GM19239 (cell line): ENCODE results near the genes SETD1A, PRSS8 and PRSS36.

GRCh38 chr16:30925526-30926071, 2.2 kb downstream of the FBXL19 start:
- RRBS, result 98% methylated on average over 12 of the region's 27 CpGs

DNA sequence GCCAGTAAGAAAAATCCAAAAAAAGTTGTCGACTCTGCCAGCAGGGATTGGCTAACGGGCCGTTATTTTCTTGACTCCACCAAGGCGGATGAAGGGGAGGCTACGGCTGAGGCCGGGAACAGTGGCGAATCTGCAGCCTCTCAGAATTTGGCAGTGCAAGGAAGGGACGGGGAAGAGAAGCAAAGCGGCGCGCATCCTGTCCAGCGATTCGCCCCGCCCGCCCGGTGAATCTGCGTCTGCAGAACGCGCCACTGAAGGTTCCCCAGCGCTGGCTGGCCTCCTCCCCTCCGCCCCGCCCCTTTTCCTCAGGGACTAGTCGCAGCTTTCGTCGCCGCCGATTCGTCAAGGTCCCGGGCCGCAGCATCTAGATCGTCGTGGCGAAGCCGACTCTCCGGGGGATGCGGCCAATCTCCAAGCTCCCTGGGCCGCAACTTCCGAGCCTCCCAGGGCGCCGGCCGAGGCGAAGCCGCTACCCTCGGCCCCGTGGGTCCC, at the start of gene SETD1A:
Gene SETD1A (plus strand): TSS at position 342 of the 492 bp plus-strand sequence.
- RRBS, result 2% methylated on average over 19 of the region's 45 CpGs

DNA sequence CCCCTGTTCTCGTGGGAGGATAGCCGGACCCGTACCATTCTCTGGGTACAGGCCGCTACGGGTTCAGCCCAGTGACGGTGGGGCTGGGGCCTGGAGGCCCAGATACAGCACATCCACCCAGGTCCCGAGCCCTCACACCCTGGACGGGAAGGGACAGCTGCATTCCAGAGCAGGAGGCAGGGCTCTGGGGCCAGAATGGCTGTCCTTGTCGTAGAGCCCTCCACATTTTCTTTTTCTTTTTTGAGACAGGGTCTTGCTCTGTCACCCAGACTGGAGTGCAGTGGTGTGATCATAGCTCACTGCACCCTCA, 3.1 kb downstream of the HSD3B7 start:
- RRBS, result no CpG with 5 or more reads among the region's 9 CpGs

GRCh38 chr16:31022540-31022881, 10.8 kb upstream of the STX4 start:
- RRBS, result no CpG with 5 or more reads among the region's 3 CpGs

DNA sequence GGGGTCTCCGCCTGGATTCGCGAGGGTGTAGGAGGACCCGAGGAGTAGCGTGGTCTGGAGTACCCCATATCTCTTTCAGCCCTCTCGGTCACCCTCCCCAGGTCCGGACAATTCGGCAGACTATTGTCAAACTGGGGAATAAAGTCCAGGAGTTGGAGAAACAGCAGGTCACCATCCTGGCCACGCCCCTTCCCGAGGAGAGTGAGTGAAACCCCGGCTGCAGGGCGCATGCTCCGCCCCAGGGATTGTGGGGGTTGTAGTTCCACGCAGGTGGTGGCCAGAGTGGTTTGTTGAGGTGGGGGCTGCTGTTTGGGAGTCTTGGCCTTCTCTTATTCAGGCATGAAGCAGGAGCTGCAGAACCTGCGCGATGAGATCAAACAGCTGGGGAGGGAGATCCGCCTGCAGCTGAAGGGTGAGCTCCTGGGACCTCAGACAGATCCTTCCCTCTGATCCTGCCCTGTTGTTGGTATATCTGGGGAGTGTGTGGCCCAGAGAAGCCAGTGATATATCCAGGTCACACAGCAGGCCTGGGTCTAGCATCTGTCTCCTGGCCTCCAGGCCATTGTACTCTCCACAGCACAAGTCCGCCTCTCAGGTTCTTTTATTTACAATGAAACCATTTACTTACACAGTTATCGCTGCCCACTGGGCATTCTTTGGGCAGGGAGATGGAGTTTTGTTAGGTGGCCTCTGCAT, 915 bp downstream of the STX4 start:
- RRBS, result 1% methylated on average over 5 of the region's 19 CpGs

DNA sequence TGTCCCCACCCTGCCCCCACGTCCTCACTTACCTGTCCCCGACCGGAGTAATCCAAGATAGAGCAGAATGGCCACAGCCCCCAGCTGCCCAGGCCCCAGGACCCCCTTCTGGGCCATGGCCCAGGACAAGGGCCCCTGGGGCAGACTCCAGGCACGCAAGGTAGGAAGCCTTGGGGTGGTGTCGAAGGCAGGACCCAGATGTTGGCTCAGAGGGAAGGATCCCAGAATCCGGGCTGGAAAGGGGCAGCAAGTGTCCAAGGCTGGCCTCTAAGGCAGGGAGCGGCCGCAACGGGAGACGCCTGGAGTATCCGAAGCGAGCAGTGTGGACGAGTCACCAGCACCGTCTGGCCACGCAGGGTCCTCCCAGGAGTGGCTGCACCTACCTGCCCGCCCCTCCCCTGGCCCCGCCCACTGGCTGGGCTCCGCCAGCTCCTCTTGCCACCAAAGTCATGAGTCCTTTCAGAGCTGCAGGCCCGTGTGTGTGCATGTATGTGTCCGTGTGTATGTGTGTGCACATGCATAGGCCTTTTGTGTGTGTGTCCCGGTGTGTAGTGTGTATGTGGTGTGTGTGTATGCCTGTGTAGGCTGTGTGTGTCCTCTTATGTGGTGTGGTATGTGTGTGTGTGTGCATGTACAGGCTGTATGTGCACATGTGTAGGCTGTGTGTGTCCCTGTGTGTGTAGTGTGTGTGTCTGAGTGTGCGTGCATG, at the start of gene PRSS8:
Gene PRSS8 (minus strand): TSS at position 346 of the 709 bp plus-strand sequence.
- RRBS, result 68% methylated on average over 3 of the region's 22 CpGs

- RRBS, result no CpG with 5 or more reads among the region's 27 CpGs
Measured at GRCh38 chr16:31149156-31150271, at the start of gene PRSS36. Gene PRSS36, minus strand, starts transcription at chr16:31150066.

GRCh38 chr16:31179390-31179973, 457 bp upstream of the FUS start:
- RRBS, result no CpG with 5 or more reads among the region's 39 CpGs

DNA sequence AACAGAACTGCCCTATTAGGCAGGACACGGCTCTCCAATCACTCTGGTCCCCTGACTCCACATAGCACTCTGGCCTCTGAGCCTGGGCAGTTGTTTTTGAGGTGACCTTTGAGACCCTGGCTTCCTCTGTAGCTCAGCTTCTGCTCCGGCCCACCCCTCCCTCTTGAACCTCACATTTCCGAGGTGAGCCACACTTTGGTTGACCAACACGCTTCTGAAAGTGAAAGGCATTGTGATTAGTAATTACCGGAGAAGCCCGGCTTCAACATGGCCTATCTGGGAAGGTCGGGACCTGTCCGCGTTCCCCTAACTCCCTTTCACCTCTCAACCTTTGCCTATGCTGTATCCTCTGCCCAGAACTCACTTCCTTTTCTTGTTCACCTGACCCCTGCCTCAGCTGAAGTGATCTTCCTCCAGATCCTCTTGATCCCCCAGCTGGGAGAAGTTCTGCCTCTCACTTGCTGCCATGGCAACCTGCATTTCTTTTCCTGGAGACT, 10.2 kb upstream of the ITGAX start:
- RRBS, result 13% methylated on average over 1 of the region's 9 CpGs

DNA sequence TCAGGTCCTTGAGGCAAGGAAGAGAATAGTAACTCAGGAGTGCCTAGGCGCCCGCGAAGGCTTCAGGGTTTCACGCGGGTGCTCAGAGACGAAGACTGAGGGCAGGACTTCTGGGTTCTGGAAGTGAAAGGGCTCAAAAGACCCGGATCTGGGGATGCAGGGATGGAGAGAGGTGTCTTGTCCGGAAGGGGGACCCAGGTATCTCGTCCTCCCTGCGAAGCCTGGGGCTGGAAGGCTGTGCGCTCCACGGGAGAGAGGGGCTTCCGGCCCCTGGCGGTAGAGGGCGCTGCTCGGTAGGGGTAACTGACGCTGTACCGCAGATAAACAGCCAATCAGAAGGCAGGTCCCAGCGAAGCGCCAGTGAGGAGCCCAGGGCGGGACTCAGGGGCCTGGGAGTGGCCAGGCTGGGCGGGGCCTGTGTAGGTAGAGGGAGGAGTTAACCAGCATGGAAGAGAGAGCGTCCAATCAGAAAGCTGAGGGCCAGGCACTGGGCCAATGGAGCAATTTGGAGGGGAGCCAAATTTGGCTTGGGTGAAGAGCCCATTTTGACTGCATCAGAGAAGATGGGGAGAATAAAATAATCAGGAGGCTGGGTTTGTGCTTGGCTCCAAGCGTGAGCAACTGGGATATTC, 802 bp downstream of the TGFB1I1 start:
- RRBS, result 83% methylated on average over 6 of the region's 24 CpGs

- RRBS, result 79% methylated on average over 3 of the region's 9 CpGs
Measured at GRCh38 chr16:31474324-31474912, 2.5 kb downstream of the TGFB1I1 start.

DNA sequence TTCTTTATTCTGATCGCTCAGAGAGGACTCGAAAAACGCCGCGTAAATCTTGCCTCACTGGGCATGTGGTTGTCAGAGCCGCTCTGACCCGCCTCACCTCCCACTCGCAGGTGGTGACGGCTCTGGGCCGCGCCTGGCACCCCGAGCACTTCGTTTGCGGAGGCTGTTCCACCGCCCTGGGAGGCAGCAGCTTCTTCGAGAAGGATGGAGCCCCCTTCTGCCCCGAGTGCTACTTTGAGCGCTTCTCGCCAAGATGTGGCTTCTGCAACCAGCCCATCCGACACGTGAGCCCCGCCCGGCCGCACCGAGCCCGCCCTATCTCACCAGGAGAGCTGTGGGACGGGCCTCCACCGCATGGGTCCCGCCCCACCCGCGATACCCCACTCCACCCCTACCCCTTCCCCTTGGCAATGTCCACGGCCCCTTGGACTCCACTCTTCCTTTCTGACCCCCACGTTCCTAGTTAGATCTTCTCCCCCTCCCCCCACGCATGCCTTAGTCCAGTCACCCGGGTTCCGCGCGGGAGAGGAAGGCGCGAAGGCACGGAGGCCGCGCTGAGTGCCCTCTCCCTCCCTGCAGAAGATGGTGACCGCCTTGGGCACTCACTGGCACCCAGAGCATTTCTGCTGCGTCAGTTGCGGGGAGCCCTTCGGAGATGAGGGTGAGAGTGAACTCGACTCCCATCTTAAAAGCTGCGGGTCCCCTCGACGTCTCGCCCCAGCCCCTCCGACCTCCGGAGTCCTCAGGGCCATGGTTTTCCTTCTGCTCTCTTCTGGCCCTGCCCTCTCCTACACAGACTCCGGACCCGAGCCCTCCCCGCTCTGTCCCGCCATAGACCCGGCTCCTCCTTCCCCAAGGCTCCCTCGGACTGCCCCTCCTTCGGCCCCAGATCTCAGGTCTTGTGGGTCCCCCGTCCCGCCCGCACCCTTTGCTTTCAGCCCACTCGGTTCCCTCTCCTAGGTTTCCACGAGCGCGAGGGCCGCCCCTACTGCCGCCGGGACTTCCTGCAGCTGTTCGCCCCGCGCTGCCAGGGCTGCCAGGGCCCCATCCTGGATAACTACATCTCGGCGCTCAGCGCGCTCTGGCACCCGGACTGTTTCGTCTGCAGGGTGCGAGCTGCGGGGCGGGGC, 4.3 kb downstream of the TGFB1I1 start:
- RRBS, result 2% methylated on average over 15 of the region's 83 CpGs

- RRBS, result no CpG with 5 or more reads among the region's 3 CpGs
Measured at GRCh38 chr16:31478984-31479406, 3.9 kb upstream of the SLC5A2 start.

- RRBS, result no CpG with 5 or more reads among the region's 7 CpGs
Measured at GRCh38 chr16:31498954-31499578, 9.1 kb downstream of the RUSF1 start.

DNA sequence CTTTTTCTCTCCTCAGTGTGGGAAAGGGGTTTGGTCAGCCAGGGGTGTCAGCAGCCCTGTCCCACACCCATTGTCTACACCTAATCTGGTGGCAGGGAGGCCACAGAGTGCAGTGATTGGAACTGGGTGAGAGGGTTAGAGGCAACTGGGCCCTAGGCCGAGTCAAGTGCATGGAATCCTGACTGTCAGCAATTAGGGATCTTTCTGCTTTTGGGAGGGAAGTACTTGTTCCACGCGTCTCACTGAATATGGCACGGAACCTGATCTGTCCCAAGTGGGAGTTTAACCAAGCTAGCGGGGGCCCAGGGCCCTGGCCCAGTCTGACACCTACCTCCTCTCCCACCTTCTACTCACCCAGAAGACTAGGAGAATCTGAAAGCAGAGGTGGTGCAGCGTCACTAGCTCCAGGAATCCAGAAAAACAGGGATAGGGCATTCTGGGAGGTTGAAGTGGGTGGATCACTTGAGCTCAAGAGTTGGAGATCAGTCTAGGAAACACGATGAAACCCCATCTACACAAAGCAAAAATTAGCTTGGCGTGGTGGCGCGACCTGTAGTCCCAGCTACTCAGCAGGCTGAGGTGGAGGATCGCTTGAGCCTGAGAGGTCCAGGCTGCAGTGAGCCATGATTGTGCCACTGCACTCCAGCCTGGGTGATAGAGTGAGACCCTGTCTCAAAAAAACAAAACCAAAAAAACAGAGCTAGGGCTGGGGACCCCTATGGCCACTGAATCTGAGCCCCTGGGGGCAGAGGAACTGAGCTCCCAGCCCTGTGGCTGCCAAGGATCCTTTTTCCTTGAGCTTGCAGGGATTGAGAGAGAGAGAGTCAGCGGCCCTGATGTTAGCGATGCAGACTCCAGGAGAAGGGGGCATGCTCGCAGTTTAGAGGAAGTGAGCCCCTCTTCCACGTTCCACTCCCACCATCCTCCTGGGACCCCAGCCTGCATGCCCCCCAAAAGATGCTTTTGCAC, 2.8 kb upstream of the KRBOX5 start:
- RRBS, result no CpG with 5 or more reads among the region's 15 CpGs

DNA sequence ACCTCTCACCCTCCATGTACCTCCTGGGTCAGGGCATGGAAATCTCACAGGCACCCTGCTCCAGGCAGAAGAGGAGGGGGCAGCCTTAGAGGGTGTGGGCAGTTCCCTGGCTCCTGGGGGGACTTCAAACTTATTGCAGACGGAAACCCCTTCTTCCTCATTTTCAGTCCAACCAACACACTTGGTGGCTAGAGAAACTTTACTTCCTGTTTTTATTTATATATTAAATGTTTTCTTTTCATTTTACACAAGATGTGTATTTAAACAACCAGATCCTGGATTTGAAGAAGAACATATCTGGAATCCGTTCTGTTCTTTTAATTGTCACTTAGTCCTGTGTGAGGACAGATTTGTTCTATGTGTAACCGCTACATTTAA, 3.6 kb upstream of the ZNF267 start:
- RRBS, result no CpG with 5 or more reads among the region's 3 CpGs

DNA sequence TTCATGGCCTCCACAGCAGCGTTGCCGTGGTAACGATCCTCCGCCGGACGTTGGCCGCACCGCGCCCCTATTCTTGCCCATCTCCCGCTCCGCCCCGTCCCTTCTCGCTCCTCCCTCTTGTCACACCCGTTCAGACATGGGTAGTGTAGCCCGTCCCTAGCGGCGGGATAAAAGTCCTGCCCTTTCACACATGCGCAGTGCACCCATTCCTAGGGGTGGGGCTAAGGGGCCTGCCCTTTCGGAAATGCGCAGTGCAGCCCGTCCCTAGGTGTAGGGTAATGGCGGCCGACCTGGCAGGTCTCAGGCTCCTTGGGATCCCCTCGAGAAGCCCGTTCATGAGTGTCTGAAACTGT, 849 bp downstream of the TP53TG3D start:
- RRBS, result no CpG with 5 or more reads among the region's 25 CpGs

GRCh38 chr16:34160437-34160761, 701.0 kb downstream of the TP53TG3F start:
- RRBS, result no CpG with 5 or more reads among the region's 11 CpGs

DNA sequence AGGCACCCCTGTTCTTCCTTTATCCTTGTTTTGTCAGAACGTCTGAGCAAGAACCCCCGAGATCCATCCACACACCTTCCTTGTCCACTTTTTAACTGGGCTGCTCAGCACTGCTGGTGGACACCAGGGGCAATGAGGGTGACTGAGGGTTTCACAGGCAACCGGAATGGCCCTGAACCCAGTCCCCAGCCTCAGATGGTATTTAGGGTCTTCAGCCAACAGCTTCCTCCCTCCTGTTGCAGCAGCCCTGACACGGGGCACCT, 1692.1 kb downstream of the TP53TG3F start:
- RRBS, result no CpG with 5 or more reads among the region's 4 CpGs

- RRBS, result no CpG with 5 or more reads among the region's 25 CpGs
Measured at GRCh38 chr16:35795283-35795792, 2335.9 kb downstream of the TP53TG3F start.